ReNcell CX (cell line): Measurements from ENCODE around the gene FRG2.

DNA sequence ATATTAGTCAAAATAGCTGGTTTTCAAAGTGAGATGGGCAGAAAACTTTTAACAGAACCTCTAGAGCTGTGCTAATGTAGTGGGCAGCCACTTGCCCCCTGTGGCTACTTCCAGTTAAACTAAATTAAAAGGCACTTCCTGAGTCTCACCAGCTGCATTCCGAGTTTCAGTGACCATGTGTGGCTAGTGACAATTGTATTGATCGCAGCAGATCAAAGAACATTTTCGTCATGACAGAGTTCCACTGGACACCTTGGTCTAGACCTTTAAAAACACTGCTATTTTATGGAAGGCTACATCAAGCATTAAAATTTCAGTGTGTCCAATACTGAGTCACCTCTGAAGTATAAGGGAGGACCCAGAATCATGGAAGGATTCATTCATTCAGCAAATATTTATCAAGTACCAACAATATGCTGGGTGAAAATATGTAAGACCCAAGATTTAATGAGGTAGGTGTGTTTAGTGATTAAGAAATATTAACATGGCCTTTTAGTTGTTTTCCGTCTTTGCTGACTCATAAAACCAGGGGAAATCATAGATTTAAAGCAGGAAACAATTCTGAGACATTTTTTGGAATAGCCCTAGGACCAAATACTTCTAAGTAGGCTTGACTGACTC is 5.1 kb upstream of the FAT1 start:
- PRO-cap, result no peak

DNA sequence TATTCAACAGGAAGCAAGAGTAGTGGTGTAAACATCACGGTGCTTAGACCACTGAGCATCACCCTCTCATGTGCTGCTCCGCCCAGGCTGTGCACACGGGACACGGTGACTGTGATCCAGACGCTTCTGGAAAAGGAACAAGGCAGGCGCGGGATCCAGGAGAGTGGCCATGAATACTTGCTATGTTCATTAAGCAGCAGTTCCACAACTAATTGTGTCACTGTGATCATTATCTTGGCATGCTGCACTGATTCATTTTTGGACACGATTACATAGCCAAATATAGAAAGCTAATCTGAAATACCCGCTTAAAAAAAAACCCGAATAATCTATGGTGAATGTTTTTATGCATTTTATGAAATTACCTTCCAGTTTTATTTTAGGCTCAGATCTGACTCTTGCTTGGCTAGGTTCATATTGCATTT is 19.7 kb upstream of the FAT1 start:
- PRO-cap, result no peak

DNA sequence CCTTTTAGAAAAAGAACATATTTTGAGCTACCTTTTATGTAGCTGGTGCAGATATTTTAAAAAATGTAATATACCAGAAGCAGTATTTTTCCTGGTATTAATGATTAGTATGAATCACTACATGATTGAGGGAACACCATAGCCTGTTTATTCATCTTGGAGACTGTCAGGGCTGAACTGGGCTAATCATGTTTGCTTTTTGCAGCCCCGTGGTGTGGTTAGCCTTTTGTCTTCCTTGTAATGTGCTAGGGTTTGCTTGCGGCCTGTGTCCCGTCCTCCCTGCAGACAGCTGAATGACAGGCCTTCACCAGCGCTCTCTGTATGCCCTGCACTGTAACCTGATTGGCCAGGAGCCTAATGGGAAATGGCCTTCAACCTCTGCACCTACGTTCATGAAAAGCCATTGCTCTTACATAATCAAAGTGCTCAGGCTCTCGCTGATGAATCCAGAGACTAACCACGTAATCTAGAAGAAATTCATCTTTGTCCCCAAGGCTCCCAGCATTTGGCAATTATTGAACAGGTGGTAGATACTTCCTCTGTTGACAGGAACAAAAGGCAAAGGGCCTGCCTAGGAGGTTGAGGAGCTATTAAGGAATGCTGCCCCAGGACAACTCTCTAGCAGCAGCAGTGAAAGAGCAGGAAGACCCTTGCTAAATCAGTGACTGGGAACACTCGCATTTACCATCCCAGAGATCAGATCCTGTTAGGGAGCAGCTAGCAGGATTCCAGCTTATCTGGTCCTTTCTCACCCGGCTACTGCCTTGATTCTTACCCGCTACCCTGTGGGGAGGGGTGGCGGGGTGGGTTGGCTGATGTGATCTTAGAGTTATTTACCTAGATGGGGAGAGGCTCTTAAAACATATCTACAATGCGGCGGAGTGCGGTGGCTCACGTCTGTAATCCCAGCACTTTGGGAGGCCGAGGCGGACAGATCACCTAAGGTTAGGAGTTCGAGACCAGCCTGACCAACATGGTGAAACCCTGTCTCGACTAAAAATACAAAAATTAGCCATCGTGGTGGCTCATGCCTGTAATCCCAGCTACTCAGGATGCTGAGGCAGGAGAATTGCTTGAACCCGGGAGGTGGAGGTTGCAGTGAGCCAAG is 42.3 kb upstream of the FAT1 start:
- PRO-cap, result no peak

DNA sequence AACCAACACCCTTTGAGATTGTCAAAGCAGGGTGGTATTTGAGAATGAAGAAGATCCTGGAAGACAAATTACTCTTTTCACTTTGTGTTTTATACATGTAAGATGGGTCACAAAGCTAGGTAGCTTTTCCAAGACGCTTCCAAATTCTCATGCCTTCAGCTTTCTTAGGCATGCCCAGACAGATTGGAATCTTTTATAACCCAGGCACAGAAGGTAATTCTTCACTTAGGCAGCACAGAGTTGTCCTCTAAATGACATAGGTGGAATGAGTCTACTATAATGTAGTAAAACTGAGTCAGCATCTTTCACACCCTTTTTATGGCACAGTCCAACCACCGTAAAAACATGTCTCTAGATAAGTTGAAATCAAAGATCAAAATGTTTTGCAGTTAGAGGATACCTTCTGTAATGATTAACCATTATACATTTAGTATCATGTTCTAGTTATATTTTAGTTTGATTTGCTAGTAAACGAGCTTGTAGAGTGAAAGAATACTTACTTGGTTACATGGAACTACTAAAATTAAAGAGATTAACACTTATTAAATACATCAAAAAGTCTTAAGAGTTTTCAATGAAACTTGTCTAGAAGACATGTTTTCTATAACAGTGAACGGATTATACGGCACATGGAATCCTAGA is 128.4 kb upstream of the FAT1 start:
- PRO-cap, result no peak

- PRO-cap, result no peak
Observed at GRCh38 chr4:186940492-186940837, 216.8 kb upstream of the FAT1 start.

DNA sequence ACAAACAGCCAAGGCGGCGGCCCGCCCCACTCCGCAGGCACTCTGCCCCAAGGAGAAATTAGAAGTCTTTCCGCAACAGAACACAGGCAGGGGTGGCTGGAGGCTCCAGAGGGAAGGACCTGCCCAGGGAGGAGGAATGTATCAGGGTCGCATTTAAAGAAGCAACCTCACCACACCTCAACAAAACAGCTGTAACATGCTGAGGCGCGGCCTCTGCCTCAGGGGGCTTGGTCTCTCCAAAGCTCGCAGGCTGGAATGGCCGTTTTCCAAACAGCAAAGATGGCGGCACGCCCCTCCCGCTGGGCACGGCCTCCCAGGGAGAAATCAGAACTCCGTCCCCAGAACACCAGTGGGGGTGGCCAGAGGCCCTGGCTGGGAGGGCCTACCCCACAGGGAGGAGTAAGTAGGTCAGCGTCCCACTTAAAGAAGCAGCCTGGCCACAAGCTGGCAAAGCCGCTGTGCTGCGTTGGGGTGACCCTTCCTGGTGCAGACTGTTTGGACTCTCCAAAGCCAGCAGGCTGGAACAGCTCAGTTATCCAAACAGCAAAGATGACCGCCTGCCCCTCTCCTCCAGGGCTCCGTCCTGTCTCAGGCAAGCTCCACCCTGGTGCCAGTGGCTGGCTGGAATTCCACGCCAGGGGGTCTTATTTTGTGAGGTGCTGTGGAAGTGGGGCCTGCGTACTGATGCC is 862.7 kb downstream of the TRIML1 start:
- PRO-cap, result no peak

- PRO-cap, result no peak
Observed at GRCh38 chr4:189002488-189002931, 863.3 kb downstream of the TRIML1 start.

DNA sequence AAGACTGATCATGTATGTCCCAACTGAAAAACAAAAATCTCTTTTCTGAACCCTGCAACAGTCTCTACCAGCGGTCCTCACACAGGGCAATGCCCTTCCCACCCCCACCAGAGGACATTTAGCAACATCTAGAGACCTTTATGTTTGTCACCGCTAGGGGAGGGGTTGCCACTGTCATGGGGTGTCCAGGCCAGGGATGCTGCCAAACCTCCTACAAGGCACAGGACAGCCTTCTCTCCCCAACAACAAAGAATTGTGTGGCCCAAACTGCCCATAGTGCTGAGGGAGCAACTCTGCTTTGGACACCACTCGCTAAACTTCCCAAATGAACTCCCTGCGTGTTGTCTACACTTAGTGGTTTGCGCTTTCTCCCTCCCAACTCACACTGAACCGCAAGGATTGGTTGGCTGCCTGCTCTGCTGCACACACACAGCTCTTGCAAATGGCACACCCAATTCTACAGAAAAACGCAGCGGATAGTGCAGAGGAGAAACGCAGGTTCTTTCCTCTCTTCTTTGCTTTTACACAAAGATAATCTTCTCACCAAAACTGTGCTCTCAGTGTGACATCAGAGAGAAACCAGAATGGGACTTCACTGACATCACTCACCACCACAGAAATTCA is 219.2 kb upstream of the FRG1 start:
- PRO-cap, result unidirectional peak, plus-strand start at position 174 of the sequence

GRCh38 chr4:189942443-189942723 is 1.7 kb downstream of the FRG1 start:
- PRO-cap, result no peak

DNA sequence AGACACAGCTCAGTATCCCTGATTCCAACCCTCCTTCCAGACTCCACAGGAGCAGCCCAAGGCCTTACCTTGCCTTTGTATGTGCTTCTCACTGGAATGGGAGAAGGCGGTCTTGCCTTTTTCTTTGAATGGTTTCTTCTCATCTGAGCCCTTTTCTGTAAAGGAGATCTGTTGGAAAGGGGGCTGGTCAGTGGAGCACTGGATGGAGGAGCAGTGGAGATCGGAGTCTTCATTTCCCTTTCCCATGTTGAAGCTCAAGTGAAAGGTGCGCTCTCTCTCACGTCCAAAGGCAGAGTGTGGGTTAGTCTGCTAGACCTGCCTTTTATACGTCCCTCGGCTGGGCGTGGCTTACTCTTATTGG is at the start of gene FRG2:
TSS of gene FRG2 (minus strand) at position 298 of the 361 bp plus-strand sequence.
- PRO-cap, result no peak